ENCODE results near the gene POMT1.

- PRO-cap = no peak
These were observed 40.6 kb upstream of the ABL1 start for GRCh38 chr9:130794306-130795026.

GRCh38 chr9:130823210-130824532, 11.4 kb upstream of the ABL1 start:
- PRO-cap = no peak

DNA sequence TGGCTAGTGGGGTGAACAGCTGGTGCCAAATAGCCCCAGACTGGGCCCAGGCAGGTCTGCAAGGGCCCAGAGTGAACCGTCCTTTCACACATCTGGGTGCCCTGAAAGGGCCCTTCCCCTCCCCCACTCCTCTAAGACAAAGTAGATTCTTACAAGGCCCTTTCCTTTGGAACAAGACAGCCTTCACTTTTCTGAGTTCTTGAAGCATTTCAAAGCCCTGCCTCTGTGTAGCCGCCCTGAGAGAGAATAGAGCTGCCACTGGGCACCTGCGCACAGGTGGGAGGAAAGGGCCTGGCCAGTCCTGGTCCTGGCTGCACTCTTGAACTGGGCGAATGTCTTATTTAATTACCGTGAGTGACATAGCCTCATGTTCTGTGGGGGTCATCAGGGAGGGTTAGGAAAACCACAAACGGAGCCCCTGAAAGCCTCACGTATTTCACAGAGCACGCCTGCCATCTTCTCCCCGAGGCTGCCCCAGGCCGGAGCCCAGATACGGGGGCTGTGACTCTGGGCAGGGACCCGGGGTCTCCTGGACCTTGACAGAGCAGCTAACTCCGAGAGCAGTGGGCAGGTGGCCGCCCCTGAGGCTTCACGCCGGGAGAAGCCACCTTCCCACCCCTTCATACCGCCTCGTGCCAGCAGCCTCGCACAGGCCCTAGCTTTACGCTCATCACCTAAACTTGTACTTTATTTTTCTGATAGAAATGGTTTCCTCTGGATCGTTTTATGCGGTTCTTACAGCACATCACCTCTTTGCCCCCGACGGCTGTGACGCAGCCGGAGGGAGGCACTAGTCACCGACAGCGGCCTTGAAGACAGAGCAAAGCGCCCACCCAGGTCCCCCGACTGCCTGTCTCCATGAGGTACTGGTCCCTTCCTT, 9.8 kb downstream of the QRFP start:
- PRO-cap = no peak

- PRO-cap = no peak
These were observed 2.6 kb downstream of the FIBCD1 start for GRCh38 chr9:130936063-130937186.

- PRO-cap = no peak
These were observed 12.0 kb downstream of the LAMC3 start for GRCh38 chr9:131020915-131021515.

- PRO-cap = no peak
These were observed 14.9 kb downstream of the NUP214 start for GRCh38 chr9:131140306-131140758.

DNA sequence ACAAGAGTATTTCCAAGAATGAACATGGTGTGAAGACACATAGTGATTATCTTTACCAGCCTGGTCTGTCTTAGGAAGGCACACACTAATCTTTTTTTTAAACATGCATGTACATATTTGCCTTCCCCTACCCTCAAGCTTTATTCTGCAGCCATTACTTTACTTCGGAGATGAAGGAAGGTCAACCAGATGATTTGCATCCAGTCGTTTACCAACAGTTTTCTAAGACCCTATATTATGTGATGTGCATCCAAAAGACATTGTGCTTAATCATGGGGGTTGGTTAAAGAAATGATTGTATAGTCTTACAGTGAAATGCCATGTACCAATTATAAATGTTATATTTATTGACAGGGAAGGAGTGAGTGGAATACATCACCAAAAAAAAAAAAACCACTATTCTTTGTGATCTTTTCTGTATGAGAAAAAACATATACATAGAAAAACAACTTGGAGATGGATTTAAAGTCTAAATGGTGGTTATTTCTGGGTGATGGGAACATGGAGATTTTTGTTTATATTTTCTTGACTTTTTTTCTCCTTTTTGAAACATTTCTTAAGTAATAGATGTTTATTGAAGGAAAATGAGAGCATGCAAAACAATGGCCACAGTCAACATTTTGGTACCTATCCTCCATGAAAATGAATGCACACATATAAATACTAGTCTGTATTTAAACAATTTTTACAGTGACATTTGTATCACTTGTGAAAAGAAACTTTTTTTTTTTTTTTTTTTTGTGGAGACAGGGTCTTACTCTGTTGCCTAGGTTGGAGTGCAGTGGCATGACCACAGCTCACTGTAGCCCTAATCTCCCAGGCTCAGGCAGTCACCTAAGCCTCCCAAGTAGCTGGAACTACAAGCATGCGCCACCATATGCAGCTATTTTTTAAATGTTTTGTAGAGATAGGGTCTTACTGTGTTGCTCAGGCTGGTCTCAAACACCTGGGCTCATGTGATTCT, 15.7 kb downstream of the NUP214 start:
- PRO-cap = no peak

DNA sequence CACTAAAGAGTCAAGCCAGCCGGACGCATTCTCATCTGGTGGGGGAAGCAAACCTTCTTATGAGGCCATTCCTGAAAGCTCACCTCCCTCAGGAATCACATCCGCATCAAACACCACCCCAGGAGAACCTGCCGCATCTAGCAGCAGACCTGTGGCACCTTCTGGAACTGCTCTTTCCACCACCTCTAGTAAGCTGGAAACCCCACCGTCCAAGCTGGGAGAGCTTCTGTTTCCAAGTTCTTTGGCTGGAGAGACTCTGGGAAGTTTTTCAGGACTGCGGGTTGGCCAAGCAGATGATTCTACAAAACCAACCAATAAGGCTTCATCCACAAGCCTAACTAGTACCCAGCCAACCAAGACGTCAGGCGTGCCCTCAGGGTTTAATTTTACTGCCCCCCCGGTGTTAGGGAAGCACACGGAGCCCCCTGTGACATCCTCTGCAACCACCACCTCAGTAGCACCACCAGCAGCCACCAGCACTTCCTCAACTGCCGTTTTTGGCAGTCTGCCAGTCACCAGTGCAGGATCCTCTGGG, 71.9 kb downstream of the NUP214 start:
- PRO-cap = no peak

GRCh38 chr9:131218913-131220123, 57.0 kb downstream of the FAM78A start:
- PRO-cap = no peak

- PRO-cap = no peak
These were observed 37.1 kb downstream of the FAM78A start for GRCh38 chr9:131238985-131239876.

GRCh38 chr9:131258527-131259332, 17.6 kb downstream of the FAM78A start:
- PRO-cap = no peak

GRCh38 chr9:131266049-131266809, 10.1 kb downstream of the FAM78A start:
- PRO-cap = no peak

DNA sequence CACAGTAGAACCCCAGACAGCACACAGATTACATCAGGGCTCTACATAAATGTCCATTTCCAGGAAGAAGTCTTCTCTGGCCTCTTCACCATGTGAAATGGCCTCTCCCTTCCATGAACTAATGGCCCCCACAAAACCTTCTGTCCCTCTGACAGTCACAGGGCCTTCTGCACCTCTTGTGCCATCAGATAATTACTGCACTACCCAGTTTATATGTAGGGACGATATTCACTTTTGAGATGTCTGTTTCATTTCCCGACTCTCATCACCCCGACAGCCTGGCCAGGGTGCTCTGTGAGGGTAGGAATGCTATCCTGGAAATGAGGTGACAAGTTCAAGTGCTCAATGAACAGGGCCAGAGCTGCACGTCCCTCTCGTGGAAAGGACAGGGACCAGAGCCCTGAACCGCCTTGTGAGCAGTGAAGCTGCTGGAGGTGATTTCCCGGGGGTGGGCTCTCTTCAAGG, 2.9 kb upstream of the FAM78A start:
- PRO-cap = no peak

GRCh38 chr9:131290030-131290696, 640 bp downstream of the PLPP7 start:
- PRO-cap = no peak

- PRO-cap = bidirectional peak, plus-strand start at chr9:131394113, minus-strand start at chr9:131393864
These were observed 344 bp upstream of the PRRC2B start for GRCh38 chr9:131393567-131393917.

- PRO-cap = no peak
These were observed 6.6 kb downstream of the PRRC2B start for GRCh38 chr9:131400254-131401118.

DNA sequence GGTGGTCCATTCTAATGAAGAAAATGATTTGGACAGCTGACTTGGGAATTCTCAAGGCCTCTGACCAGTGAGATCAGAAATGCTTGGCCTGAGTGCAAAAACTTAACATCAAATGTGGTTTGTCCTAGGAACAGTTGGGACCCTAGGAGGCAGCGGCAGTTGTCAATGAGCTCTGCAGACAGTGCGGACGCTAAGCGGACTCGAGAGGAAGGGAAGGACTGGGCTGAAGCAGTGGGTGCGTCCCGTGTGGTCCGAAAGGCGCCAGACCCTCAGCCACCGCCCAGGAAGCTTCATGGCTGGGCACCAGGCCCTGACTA, 43.7 kb upstream of the POMT1 start:
- PRO-cap = no peak

- PRO-cap = no peak
These were observed 11.6 kb upstream of the POMT1 start for GRCh38 chr9:131491210-131491419.

DNA sequence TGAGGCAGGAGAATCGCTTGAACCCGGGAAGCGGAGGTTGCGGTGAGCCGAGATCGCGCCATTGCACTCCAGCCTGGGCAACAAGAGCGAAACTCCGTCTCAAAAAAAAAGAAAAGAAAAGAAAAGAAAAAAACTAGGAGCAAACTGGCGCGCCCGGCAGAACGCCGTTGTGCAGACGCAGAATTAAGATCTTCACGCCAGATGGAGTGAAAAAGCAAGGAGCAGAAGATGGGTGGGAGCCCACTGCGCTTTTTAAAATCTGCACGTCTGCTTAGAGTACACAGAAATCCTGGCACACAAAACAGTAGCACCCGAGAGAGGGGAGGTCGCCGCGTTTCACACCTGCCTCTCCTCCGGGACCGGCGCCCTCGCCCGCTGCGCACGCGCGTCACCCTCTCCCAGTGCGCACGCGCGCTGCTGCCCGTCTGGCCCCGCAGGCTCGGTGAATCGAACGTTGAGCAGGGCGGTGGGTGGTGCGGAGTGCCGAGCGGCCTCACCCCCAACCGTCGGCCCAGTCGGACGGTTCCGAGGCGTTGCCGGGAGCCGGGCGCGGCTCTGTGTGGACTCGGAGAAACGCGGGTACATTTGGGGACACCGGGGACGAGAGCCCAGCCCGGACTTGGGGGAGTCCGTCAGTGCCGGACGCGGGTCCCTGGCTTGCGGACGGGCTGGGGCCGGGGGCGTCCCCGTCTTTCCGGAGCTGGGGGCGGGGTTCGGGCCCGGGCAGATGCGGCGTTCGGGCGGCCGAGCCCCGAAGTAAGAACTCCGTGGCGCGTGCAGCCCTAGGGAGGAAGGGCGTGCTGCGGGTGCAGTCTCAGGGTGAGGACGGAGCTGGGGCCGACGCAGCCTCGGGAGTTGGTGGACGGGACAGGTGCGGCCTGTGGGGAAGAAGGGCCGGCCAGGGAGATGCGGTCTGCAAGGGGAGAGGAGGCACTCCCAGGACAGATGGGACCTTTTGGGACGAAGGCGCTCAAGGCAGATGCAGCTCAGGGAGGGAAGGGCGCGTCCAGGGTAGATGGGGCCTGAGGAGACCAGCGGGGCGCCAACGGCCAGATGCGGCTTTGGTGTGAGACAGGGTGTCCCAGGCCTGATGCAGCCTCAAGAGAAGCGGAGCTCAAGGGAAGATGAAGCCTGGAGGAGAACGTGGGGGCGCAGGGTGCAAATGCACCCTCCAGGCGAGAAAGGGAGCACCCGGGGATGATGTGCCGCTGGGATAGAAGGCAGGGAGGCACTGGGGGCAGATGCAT, at the start of gene POMT1:
POMT1 (plus strand) TSS at position 424 of the 1,247 bp plus-strand sequence.
- PRO-cap = bidirectional peak, plus-strand start at position 461 of the sequence, minus-strand start at position 370 of the sequence

DNA sequence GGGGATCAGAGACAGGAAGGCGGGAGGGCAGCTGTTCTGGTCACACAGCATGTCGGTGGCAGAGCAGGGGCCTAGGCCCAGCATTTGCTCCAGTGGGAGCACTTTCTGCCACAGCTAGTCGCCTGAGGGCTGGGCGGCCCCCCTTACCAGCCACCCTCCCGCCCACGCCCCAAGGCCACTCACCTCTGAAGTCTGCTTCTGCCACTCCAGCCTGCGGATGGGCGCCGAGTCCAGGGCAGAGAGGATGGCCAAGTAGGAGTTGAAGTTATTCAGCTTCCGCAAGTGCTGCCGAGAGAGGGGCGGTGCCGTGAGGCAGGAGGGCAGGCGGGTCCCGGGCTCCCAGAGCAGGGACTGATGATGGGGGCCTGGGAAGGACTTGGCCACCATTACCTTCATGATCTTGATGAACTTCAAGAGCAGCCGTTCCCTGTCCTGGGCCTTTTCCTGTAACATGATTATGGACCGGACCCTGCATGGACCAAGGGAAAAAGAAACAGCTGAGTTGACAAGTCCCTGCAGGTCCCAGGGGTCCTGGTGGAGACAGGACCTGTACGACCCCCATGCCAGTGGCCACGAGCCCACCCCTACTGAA, 38.9 kb downstream of the PRRT1B start:
- PRO-cap = no peak